ENCODE measurements around the gene HECTD2.

DNA sequence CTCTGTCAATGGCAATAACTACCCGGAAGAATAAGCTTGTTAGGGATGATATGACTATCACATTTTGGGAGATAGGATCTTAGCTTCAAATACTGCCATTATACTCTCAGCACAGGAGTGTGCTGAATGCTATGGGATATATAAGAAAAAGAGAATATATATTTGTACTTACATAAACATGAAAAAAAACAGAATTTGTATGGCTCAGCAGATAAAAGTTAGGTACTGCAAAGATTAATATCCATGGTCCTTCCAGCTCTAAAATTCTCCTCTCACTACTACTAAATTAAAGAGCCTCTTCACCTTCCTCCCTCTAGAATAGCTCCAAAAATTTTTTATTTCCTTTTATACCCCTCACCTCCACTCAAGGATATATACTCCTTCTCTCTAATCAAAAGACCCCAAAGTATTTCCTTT, 2.6 kb downstream of the ATAD1 start:
- RRBS: no CpG with 5 or more reads among the region's 1 CpG

- RRBS: no CpG with 5 or more reads among the region's 7 CpGs
These were observed 2.7 kb upstream of the LIPN start for GRCh38 chr10:88757032-88757560.

- RRBS: no CpG with 5 or more reads among the region's 2 CpGs
These were observed 10.4 kb downstream of the ANKRD22 start for GRCh38 chr10:88841307-88841653.

DNA sequence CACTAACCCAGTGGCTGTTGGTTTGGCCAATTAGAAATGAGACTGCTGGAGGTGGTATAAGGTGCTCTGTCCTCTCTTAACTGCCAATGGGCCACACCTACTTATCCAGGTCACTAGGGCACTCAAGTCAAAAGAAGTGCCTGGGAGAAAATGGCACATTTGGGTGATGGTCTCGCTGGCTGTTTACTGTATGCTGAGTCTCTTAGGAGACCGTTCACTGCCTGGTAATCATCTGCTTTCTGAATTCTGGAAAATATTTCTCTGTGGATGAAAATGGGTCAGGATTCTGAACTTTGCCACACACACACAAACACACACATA, 16.4 kb downstream of the STAMBPL1 start:
- RRBS: no CpG with 5 or more reads among the region's 2 CpGs

- RRBS: no CpG with 5 or more reads among the region's 3 CpGs
These were observed 7.7 kb downstream of the ACTA2 start for GRCh38 chr10:88944845-88945312.

- RRBS: no CpG with 5 or more reads among the region's 3 CpGs
These were observed 15.8 kb upstream of the ACTA2 start for GRCh38 chr10:88968220-88968856.

DNA sequence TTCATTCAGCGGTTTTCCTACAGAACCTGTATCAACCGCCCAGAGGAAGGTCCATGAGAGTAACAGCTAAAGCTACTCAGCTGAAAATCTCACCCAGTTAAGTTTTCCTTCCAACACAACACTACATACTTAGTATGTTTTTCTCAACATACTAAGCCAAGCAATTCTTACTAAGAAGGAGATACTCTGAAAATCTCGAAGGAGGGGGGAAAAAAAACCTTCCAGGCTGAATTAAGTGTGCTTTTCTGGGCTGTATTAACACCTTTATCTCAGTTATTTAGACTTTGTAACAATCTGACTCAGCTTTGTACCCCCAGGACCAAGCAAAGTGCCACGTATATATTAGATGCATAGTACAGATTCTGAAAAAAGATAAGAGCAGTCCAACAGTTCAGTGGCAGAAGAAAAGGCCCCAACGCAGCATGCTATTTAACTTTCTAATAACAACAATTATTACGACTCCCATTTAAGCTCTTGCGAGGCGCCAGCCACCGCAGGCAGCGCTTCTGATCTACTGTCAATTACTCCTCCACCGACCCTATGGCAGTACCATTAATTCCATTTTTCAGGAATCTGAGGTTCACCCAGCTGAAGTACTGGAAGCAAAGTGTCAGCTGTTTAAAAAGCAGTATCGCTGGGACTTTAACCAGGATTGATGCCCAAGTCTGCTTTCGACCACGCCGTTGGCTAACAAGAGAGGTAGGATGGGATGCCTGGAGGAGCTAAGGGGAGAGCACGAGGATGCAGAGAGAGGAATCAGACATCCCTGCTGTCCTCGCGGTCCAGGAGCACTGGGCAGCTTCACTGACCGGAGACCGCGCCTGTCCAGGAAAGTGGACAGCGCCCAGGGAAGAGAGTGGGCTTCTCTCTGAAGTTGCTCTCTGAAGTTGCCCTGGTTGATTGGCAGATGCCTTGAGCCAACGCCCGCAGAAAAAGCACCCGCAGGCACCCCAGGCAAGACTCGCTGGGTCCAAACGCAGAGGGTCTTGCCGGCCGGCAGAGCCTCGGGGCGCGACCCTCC, 617 bp downstream of the LIPA start:
- RRBS: 3% methylated on average over 4 of the region's 32 CpGs

DNA sequence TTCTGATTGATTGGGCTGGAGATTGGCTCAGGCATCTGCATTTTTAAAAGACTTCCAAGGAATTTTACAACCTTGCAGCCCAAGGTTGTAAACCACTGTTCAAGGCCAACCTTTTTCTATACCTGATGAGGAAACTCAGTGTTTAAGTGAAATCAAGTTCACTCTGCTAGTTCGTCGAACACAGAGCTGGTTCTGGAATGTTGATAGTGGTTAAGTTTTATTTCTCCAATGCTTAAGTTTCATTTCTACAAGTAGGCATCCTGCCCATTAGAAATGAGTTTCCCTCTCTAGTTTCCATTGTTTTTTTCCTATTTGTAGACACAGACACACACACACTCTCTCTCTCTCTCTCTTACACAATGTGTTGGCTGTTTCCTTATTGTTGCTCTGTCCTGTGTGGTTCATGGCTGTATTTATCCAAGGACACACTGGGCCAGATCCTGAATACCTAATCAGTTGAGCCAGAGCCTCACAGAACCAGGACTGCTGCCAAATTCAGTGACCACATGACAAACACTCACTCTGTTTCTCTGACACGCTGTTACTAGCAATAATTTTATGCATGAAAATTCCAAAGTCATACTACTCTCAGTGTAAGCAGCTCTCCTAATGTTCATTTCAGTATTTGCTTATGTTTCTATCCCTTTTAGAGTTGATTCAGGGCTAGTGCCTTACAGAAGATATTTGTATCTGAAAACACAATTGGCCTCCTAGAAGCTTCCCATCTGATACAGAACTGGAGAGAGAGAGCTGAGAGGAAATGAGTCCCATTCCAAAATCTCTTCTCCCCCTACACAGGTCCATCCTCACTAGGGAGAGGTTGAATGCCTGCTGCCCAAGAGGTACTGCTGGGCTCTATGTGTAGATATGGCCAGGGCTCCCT, 3.6 kb upstream of the IFIT1B start:
- RRBS: no CpG with 5 or more reads among the region's 3 CpGs

- RRBS: no CpG with 5 or more reads among the region's 6 CpGs
These were observed 59.2 kb downstream of the SLC16A12 start for GRCh38 chr10:89476206-89476649.

DNA sequence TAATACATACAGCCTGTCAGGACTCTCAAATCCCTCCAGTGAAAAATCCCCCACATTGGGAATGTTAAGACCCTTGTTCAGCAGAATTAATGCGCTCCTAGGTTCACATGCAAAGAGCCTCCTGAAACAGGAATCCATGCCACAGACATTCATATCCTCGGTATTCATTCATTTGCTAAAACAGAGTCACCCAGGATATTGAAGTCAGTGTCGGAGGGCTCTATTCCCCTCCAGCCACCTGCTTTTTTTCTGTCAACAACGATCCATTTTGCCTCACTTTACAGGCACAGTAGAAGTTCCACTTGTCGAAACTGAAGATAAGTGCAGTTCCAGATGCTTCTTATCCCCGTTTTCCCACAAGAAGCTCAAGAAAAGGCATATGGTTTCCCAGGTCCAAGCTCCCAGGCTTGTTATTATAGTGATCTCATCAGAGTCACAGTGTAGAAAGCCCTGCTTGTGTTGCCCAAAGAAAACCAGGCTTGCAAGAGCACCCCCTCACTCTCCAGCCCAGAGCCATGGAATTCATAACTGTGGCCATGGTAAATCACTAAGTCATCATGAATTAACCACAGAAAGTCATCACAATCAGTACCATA, 20.1 kb downstream of the SLC16A12 start:
- RRBS: no CpG with 5 or more reads among the region's 6 CpGs

DNA sequence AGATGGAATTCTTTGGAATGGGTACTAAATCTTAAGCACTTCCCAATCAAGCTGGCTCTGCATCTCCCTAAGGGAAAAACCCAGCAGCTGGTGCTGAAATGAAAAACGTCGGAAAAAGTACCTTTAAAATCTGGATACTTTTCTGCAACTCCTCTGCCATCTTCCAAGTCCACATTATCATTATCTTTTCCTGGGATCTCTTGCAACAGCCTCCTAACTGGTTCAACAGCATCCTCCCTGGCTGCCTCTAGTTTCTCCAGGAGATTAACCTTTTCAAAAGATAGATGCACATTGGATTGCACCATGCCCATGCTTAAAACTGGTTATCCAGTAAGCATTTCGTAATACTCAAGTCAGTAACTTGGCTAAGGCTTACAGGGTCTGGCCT, 2.0 kb upstream of the KIF20B start:
- RRBS: no CpG with 5 or more reads among the region's 3 CpGs

- RRBS: 58% methylated on average over 13 of the region's 69 CpGs
These were observed 136.3 kb downstream of the KIF20B start for GRCh38 chr10:89837324-89838445.

DNA sequence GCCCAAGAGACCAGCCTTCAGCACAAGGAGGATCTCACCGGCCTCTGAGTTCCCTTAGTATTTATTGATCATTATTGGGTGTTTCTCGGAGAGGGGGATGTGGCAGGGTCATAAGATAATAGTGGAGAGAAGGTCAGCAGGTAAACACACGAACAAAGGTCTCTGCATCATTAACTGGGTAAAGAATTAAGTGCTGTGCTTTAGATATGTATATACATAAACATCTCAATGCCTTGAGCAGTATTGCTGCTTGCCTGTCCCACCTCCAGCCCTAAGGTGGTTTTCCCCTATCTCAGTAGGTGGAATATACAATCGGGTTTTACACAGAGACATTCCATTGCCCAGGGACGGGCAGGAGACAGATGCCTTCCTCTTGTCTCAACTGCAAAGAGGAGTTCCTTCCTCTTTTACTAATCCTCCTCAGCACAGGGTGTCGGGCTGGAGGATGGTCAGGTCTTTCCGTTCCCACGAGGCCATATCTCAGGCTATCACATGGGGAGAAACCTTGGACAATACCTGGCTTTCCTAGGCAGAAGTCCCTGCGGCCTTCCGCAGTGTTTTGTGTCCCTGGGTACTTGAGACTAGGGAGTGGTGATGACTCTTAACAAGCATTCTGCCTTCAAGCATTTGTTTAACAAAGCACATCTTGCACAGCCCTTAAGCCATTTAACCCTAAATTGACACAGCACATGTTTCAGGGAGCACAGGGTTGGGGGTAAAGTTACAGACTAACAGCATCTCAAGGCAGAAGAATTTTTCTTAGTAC, 555.9 kb downstream of the HTR7 start:
- RRBS: no CpG with 5 or more reads among the region's 10 CpGs

GRCh38 chr10:91170839-91171695, 49.4 kb upstream of the PCGF5 start:
- RRBS: no CpG with 5 or more reads among the region's 3 CpGs

DNA sequence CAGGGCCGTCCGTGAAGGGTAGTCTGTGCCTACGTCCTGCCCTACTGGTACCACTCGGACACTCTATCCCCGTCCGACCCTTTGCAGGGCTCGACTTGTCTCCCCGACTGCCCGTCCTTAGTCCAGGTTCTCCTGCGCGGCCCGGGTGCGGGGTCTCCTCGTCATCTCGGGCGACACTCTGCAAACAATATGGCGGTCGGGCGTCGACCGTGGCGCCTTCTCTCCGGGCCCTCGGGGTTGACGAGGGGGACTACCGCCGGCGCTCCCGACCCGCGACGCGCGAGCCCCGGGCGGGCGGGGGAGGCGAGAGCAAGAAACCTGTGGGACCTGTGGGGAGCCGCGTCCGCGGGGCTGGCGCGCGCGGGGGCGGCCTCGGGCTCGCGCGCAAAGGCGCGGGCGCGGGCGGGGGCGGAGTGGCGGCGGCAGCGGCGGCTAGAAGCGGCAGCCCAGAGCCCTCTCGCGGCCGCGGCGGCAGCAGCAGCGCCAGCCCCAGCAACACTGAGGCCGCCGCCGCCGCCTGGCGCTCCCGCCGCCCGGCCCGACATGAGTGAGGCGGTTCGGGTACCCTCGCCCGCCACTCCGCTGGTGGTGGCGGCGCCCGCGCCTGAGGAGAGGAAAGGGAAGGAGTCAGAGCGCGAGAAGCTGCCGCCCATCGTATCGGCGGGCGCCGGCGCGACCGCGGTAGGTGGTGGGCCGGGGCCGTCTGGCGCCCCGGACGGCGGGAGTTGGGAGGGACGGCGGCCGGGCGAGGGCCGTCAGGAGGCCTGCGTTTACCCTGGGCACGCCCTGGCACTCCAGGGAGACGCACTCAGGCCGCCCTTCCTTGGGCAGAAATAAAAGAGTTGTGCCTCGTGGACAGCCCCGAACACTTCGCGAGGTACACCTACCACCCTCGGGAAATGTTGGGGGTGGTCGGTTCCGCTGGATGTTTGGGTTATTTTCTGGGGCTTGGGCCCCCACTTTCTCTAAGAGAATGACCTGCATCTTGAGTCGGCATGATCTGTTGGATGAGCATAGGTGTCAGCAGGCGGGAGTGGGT, at the start of gene HECTD2:
Gene HECTD2, plus strand, starts transcription at position 449 of the 1,039 bp plus-strand sequence.
- RRBS: 1% methylated on average over 24 of the region's 122 CpGs

- RRBS: no CpG with 5 or more reads among the region's 3 CpGs
These were observed 76.3 kb downstream of the PPP1R3C start for GRCh38 chr10:91556554-91556915.

DNA sequence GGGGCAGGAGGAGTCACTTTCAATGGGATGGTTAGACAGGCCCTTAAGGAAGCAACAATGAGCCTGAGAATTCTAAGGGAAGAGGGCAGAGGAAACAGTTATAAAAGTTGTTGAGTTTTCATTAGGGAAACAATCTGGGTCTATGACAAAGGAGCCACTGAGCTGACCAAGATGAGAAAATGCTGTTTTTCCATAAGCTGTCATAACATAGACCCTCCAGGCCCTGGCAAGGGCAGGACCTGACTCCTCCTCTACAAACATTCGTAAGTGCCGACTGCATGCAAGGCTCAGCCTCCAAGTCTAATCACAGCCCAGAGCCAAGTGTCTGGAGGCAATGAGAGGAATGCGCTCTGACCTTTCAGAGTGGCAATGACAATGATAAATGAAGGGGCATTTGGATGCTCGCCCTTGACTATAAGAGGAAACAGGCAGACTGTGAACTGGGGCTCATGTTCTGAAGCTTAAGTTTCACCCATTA, 43.7 kb downstream of the PPP1R3C start:
- RRBS: no CpG with 5 or more reads among the region's 4 CpGs

DNA sequence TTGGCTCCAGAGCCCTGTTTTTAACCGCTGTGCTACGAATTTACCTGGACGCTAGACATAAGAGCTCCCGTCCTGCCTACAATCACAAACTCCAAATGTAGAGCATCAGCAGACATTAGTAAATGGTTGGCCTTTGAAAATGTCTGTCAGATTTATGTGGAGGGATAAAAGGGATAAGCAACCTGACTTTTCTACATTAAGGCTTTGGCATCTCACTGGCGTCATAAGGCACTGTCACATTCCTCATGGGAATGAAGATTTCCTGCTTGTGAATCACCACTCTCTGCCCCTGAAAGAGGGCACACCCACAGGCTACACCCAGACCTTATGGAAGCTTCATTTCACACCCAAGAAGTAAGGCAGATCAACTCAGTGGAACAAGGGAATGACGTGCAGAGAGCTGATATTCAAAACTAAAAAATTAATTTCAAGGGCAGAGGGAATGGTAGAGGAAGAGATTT, 34.3 kb downstream of the PPP1R3C start:
- RRBS: no CpG with 5 or more reads among the region's 6 CpGs

DNA sequence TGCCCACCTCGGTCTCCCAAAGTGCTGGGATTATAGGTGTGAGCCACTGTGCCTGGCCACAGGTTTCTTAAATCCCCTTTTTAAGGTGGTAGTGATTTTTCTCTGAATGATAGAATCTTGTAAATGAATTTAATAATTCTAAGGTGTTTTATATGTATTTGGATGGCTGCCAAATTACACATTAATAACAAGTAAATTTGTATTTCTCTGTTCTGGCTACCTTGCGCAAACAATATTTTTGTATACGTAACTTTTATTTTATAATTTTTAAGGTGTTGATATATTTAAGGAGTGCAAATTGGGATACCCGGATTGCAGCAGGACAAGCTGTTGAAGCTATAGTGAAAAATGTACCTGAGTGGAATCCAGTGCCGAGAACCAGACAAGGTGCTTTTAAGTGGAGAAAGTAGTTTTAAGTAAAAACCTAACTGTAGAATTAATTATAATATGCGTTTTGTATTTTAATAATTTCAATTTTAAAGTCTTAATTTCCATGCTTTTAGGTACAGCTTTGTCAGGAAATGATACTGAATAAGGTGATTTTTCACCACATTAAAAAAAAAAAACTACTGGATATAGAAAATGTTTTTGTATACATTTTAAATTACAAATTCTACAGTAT, 16.2 kb downstream of the BTAF1 start:
- RRBS: no CpG with 5 or more reads among the region's 6 CpGs

DNA sequence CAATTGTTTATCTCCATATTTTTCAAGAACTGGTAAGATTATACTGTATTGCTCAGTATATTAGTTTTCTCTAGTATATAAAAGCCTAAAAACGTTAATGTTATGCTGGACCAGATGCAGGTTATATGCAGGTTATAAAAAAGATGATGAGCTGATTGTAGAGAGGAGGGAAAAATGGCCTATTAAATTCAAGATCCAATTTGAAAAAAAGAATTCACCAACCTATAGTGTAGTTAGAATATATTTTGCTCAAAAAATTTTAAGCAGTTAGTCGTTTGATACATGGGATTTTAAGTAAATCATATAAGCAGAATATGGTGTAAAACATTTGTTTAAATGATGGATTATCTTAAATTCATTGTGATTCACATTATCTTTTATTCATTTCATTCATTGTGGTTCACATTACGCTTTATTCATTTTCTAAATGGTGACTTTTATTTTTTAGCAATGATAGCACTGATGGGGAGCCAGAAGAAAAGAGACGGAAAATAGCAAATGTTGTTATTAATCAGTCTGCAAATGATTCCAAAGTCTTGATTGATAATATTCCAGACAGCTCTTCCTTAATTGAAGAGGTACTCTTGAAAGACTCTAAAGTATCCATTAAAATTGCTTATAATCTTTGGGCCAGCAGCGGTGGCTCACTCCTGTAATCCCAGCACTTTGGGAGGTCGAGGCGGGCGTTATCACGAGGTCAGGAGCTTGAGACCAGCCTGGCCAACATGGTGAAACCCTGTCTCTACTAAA, 32.7 kb downstream of the BTAF1 start:
- RRBS: no CpG with 5 or more reads among the region's 9 CpGs

Data from Ishikawa (cell line).